A375 (cell line): ENCODE results near the gene PSMC1.

DNA sequence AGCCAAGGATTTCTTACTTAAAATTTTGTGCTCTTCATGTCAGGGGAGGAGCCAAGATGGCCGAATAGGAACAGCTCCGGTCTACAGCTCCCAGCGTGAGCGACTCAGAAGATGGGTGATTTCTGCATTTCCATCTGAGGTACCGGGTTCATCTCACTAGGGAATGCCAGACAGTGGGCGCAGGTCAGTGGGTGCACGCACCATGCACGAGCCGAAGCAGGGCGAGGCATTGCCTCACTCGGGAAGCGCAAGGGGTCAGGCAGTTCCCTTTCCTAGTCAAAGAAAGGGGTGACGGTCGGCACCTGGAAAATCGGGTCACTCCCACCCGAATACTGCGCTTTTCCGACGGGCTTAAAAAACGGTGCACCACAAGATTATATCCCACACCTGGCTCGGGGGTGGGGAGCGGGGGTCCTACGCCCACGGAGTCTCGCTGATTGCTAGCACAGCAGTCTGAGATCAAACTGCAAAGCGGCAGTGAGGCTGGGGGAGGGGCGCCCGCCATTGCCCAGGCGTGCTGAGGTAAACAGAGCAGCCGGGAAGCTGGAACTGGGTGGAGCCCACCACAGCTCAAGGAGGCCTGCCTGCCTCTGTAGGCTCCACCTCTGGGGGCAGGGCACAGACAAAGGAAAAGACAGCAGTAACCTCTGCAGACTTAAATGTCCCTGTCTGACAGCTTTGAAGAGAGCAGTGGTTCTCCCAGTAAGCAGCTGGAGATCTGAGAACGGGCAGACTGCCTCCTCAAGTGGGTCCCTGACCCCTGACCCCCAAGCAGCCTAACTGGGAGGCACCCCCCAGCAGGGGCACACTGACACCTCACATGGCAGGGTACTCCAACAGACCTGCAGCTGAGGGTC, 1890.5 kb upstream of the FLRT2 start:
- RAMPAGE, long total RNA, result no peak

GRCh38 chr14:85535303-85536235, 5.6 kb downstream of the FLRT2 start:
- RAMPAGE, long total RNA, result no peak

- RAMPAGE, long total RNA, result no peak
Measured at GRCh38 chr14:87531734-87532230, 461.2 kb downstream of the GALC start.

DNA sequence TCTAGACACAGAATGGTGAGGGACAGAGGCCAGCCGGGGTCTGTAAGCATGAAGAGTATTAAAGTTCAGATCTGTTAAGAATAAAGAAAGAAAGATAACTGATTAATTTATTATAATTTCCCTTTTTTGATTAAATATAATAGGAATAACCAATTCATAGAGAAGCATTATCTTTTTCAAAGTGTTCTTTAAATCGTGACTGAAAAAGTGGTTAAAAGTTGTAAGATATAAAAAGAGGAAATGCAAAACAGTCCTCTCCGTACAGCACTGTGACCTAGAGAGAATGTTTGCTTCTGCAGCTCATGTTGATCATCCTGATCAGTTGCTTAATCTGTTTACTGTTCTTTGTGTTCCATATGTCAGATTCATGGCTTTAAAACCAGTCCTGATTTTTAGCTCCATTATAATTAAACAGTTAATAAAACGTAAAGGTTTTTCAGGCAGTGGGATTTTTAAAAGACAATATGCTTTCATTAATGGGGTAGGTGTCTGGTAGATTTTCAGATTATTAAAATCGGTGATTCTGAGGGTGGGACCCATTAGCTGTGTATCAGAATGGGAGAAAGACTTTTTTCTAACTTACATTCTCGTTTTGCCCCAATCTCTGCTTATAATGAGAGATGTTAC, 4.8 kb downstream of the TTC8 start:
- RAMPAGE, long total RNA, result no peak

DNA sequence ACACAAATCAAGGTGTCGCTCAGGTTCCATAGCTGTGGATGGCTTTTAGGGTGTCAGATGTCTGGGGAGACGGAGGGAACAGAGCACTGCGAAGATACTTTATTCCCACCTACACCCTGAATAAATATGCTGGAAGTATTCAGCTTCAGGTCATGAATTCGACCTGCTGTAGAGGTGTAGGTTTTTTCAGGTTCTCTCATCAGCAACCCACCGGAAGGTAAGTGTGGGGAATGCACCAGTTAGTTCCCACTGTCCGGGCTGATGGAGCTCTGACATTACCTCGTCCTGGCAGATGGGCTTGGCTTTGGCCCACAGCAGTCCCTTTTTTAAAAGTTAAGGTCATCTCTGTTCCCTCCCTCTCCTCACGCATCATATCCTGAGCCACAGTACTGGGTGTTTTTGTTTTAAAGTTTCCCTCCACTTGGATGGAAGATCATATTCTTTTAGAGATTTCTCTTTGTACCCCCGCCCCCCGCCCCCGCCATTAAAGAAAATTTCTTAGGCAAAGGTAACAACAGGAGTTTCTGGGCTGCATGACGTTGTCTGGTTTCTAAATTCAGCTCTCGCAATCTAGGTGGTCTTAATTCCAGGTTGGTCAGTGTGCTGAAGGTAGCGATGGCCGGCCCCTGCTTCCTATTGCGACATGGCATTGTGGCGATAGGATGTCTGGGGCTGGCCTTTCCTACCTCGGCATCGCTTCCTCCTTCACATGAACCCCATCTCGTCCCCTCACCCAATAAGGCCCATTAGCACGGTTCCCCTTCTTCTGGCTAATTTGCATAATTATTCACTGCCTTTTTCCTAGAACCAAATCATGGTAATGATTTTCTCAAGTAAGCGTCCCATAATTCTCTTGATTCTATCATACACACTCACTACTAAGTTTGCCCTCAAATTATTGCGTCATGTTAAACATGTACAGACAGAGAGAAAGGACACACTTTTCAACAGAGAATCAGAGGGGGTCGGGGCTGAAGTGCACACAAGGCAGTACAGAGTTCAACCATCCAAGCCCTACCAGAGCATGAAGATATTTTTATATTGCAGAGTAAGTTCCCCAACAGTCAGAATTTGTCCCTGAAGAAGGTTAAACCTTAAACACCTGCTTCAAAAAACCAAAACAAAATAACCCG, 256.9 kb downstream of the FOXN3 start:
- RAMPAGE, long total RNA, result no peak

DNA sequence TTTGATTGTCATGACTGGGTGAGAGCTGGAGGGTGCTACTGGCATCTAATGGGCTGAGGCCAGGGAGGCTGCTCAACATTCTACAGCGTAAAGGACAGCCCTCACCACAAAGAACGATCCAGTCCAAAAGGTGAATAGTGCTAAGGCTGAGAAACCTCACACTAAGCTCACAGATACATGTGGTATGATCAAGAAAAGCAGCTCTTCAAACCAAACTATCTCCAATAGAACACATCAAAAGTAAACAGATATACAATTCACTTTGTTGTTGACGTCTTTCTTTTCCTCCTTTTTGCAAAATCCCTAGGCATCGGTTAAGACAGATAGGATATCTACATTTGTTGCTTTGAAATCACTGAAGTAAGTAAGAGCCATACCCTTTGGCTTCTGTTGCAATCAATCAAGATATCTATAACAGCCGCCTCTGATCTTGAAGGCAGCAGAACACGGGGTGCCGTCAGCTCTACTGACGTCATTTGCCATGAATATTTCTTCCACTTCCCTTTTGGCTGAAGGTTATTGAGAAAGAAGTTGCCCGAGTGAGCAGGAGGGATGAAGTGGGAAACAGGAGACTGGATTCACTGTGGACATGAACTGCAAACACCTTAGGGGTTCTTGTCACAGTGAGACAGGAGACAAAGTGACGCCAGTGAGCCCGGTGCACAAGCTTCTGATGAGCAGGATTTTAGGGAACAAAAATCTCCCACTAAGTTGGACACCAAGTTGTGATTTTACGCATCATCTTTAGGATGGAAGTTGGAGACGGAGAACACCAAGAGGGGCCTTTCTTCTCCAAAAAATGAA, 218.2 kb downstream of the FOXN3 start:
- RAMPAGE, long total RNA, result no peak

GRCh38 chr14:89220955-89221692, 195.9 kb downstream of the FOXN3 start:
- RAMPAGE, long total RNA, result no peak

DNA sequence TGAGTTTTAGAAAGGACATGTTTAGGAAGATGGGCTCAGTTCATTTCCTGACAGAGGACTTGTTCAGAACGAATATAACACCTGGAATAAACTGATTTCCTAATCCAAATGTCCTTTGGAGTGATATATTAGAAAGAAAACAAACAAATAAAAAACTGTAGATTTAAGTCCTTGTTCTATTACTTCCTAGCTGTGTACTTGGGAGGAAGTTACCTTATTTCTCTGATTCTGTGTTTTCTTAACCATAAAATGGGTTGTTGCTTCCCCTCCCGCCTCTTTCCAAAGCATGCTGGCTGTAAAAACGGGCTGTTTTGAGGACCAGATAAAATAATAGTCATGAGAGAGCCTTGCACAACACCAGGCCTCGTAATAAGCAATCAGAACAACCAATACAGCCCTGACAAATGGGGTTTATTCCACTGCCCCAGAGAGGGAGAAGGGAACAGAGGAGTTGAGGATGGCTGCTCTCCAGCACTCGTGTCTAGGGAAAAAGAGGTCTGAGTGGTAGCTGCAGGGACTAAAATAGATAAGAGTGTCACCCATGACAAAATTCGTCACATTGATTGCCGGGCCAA, 188.3 kb downstream of the FOXN3 start:
- RAMPAGE, long total RNA, result no peak

DNA sequence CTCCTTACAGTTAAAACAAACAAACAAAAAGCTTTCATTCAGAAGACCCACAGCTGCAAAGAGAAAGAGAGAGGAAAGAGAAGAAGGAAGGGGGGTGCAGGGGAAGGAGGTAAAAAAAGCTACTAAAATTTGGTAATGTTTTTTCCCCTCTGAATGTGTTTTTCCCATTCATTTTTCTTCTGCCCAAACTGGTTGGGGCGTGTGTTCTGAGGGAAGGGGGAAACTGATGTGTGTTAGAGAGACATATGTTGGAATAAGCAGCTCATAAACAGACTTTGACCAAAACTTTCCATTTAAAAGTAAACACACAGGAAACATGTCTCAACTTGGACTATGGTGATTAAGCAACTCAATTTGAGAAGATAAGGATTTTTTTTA, 77.0 kb downstream of the FOXN3 start:
- RAMPAGE, long total RNA, result no peak

DNA sequence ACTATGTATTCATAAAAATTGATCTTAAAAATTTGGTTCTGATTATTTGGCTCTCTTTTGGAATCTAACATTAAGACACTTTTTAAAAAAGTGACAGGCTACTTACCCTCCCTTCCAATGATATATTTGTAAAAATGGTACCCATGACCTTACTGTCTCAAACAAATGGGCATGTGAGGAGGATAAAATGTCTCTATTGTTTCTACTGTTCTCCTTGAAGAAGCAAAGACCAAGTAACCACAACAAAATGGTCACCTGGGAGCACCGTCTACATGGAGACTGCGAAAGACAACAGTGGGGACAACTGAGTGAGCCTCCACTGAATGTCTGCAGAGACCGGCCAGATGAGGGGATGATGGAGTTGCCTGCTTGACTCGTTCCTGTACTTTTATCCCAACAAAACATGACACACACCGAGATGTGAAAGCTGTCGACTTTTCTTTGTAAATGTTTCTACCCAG, 67.0 kb downstream of the FOXN3 start:
- RAMPAGE, long total RNA, result no peak

GRCh38 chr14:89352030-89352575, 64.9 kb downstream of the FOXN3 start:
- RAMPAGE, long total RNA, result no peak

- RAMPAGE, long total RNA, result no peak
Measured at GRCh38 chr14:89427434-89427841, 10.4 kb upstream of the FOXN3 start.

DNA sequence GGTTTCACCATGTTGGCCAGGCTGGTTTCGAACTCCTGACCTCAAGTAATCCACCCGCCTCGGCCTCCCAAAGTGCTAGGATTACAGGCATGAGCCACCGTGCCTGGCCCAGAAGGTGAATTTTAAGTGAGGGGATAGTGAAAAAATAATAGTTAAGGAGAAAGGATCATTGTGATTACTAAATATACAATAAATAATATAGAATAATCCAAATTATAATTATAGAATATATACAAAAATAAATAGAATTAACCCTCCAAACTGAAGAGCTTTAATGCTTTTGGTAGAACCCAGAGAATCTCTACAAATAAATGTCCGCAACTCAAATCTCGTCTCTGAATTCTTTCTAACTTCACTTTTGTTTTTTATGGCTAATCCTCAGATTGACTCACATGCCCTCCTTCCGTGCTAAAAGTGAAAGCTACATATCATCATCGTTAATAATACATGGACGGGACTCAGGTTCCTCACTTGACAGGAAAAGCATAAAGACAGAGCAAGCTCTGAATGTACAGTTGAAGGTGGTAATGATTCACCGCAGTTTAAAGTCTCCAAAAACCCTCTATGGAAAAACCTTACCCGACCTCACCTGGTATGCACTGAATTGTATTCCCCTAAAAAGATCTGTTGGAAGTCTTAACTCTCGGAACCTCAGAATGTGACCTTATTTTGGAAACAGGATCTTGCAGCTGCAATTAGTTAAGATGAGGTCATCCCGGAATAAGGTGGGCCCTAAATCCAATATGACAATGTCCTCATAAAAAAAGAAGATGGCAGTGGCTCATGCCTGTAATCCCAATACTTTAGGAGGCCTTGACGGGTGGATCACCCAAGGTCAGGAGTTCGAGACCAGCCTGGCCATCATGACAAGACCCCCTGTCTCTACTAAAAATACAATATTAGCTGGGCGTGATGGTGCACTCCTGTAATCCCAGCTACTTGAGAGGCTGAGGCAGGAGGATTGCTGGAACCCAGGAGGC, 147.3 kb upstream of the FOXN3 start:
- RAMPAGE, long total RNA, result no peak

- RAMPAGE, long total RNA, result no peak
Measured at GRCh38 chr14:89584750-89585309, 167.8 kb upstream of the FOXN3 start.

DNA sequence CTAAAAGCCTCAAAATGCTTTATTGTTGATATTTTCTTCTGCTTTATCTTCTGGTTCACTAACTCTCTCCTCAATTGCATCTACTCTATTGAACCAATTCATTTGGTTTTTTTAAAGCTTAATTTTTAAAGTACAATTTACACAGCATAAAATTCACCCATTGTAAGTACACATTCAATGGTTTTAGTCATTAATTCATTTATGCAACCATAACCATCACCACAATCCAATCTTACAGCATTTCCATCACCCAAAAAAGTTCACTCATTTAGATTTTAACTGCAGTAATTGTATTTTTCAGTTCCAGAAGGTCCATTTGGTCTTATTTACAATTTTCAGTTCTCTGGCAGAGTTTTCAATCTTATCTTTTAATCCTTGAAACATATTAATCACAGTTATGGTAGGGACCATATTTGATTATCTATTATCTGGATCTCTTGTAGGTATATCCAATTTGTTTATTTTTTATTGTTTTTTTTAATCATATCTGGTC, 182.1 kb upstream of the FOXN3 start:
- RAMPAGE, long total RNA, result no peak

DNA sequence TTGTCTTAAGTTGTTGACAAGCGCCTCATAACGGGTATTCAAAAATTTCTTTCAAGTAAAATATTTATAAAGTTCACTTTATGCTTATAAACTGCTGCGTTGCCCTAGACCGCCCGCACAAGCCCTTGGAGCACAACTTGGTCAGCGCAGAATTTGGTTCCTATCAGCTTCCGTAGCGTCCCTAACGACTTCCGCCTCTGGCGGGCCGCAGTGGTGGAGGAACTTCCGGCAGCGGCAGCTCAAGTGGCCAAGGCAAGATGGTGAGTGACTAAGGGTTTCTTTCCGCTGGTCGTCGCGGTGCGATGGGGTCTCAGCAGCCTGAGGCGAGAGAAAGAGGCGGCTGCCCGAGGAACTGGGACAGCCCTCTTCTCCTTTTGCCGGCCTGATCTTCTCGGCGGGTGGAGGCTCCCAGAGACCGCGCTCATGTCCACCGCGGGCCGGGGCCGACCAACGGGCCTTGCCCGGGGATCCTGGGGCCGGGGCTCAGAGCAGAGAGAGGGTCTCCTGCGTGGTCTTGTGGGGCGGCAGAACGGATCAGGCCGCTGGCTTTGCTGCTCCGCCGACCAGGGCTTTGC, at the start of gene PSMC1:
Gene PSMC1, plus strand, starts transcription at position 213 of the 575 bp plus-strand sequence.
- RAMPAGE, long total RNA, result start-site peak on the plus strand centred at position 228 of the sequence, 37 bp wide, 331 and 48 reads in 2 replicates

DNA sequence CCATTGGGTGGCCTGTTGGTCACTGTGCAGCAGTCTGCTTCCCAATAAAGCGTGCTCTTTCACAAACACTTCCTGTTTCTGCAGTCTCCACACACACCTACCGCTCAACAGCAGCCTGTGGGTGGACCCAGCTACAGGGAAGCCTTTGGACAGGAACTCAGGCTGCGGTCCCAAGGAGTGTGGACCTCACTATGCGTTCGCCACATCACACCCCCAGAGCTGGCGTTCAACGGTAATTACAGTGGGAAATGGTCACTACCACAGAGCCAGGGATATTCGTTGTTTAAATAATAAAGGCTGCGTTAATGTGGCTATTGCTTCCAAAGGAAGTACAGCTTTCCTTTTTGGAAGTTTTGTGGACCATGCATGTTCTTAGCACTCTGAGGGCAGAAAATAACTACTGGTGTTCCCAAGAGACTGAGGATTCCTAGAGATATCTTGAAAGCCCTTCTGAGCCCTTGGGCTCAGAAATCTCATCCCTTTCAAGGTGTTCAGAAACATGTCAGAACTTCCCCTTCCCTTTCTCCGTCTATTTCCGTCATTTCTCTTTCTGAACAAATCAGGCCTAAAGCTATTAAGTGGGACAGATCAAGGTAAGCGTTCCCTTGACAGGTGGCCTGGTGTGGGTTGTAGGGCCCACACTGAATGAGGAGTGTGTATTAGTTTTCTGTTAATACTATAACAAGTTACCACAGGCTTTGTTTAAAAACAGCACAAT, 16.4 kb downstream of the PSMC1 start:
- RAMPAGE, long total RNA, result no peak

GRCh38 chr14:90299501-90299905, 32.2 kb downstream of the NRDE2 start:
- RAMPAGE, long total RNA, result no peak

- RAMPAGE, long total RNA, result no peak
Measured at GRCh38 chr14:90398329-90399053, 1.7 kb downstream of the CALM1 start.

DNA sequence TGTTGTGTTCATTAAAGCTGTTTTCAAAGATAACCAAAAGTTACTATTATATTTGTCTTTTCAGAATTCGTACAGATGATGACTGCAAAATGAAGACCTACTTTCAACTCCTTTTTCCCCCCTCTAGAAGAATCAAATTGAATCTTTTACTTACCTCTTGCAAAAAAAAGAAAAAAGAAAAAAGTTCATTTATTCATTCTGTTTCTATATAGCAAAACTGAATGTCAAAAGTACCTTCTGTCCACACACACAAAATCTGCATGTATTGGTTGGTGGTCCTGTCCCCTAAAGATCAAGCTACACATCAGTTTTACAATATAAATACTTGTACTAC, 7.8 kb downstream of the CALM1 start:
- RAMPAGE, long total RNA, result no peak